Bronchus fibroblast of lung (primary cell): Measurements from ENCODE around the genes RPS6KA3, SMPX, PTCHD1 and SUPT20HL1.

- RAMPAGE, long total RNA = no peak
Measured at GRCh38 chrX:19883934-19884682, 3.3 kb downstream of the SH3KBP1 start.

GRCh38 chrX:20234605-20235367, 31.9 kb downstream of the RPS6KA3 start:
- RAMPAGE, long total RNA = no peak

- RAMPAGE, long total RNA = no peak
Measured at GRCh38 chrX:20251101-20251476, 15.6 kb downstream of the RPS6KA3 start.

DNA sequence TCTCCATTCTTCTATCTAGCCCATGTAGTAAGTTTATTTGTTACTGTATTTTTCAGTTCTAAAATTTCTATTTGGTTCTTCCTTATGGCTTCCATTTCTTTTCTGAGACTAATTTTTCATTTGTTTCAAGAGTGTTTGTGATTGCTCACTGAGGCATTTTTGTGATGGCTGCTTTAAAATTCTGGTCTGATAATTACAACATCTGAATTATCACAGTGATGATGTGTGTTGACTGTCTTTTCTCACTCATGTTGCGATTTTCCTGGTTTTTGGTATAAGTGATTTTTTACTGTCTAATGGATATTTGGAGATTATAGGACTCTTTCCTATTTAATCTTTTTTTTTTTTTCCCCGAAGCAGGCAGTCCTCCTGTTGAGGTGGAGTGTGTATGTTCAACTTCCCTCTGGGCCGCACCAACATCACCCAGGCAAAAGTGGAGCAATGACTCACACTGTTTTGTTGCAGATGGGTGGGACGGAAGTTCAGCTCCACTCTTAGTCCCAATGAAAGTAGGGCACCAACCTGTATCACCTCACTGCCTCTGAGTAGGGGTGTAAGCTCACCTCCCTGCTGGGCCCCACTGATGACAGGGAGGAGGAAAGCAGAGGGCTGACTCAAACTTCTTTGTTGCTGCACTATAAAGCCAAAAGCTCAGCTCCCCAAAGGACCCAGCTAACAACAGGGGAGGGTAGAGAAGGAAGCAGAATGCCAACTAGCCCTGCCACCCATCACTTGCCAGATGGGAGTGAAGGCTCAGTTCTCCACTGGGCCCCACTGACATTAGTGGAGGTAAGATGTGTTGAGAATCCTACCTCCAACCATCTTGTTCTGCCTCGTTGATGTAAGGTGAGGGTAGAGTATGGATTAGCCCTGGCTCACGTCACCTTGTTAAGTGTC, 14.4 kb downstream of the RPS6KA3 start:
- RAMPAGE, long total RNA = no peak

- RAMPAGE, long total RNA = start-site peak on the minus strand at chrX:20267069-20267152, 21 and 20 reads in 2 replicates
Measured at GRCh38 chrX:20266370-20267330, at the start of gene RPS6KA3. Gene RPS6KA3, minus strand, starts transcription at chrX:20266909.

GRCh38 chrX:21177928-21178435, 196.2 kb upstream of the CNKSR2 start:
- RAMPAGE, long total RNA = no peak

DNA sequence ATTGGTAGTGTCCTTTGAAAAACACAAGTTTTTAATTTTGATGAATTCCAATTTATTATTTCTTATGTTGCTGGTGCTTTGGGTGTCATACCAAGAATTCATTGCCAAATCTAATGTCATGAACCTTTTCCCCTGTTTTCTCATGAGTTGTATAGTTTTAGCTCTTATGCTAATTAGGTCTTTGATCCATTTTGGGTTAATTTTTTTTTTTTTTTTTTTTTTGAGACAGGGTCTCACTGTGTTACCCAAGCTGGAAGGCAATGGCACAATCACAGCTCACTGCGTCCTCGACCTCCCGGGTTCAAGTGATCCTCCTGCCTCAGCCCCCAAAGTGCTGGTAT, 10.8 kb upstream of the KLHL34 start:
- RAMPAGE, long total RNA = no peak

DNA sequence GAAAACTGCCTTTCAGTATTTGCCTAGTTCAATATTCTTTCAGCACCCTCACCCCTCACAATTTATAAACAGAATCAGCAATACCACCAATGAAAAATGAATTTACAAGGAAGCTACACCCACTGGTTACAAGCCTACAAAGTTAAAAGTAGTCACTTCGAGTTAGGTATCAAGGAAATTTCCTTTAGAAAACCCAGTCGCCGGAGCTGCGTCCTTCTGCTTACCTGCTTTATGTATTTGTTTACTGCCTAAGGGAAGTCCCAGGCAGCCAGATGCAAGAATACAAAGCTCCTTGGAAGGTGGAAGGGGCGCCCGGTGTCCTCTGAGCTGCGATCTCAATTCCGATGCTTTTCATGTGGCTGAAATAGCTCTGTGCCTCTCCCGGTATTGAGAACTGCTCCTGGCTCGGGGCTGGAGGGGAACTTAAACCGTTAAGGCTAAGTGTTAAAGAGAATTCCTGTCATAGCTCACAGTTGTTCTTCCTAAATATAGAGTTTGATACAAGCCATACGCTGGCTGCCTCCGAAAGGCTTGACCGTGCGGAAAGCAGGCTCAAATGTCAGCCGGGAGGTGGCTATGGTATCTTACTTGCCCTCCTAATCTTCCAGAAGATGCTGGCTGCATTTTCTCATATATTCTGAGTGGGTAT, at the start of gene SMPX:
Gene SMPX, minus strand, starts transcription at position 399 of the 649 bp plus-strand sequence.
- RAMPAGE, long total RNA = no peak

DNA sequence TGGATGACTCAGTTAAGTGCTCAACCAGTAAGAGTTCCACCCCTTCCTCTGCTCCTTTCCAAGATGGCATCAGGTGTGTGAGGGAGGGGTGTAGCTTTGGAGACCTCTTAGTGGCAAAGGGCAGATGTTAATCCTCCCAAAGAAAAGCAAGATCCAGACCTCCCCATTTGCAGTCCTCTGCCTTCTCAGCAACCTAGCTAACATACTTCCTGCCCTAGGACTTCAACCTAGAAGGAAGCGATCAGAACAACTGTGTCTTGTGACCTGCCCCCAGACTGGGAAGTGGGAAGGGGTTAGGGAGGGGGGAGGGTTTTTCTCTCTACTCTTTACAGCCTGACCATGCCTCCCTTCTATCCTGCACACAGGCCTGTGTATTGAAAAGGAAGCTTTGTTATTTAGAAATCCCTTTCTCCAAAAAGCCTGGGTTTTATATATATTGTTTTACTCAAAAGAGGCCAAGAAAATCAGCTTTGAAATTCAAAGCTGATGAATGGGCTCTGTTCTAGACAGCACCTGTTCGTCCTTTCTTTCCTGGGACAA, 35.3 kb upstream of the SMS start:
- RAMPAGE, long total RNA = no peak

DNA sequence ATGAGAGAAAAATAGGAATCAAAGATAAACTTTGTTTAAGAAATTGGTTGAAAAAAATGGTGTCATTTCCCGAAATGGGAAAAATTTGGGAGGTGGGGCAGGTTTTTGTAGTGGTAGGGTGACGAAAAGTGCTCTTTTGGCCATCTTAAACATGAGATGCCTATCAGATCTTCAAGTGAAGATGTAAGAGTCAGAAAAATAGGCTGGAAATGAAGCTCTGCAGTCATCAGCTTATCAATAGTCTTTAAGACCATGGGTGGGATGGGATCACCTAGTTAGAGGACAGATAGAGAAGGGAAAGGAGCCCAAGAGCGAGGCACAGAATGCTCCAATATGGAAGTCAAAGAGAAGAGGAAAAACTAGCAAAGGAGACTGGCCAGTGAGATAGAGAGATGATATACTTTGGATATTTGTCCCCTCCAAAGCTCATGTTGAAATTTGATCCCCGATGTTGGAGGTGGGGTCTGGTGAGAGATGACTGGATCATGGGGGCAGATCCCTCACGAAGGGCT, 143.1 kb downstream of the CBLL2 start:
- RAMPAGE, long total RNA = no peak

GRCh38 chrX:23228916-23229471, 105.7 kb upstream of the PTCHD1 start:
- RAMPAGE, long total RNA = no peak

DNA sequence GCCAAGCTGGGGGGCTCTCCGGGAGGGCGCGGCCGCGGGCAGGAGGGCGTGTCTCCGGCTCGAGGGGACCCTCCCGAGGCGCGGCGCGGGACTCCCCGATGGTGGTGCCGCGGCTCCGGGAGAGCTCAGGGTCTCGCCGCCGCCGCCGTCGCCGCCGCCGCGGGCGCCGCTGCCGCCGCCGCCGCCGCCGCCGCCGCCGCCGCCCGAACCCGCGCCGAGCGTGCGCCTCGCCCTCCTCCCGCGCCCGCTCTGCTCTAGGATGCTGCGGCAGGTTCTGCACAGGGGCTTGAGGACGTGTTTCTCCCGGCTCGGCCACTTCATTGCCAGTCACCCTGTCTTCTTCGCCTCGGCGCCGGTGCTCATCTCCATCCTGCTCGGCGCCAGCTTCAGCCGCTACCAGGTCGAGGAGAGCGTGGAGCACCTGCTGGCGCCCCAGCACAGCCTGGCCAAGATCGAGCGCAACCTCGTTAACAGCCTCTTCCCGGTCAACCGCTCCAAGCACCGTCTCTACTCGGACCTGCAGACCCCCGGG, at the start of gene PTCHD1:
Gene PTCHD1, plus strand, starts transcription at position 233 of the 532 bp plus-strand sequence.
- RAMPAGE, long total RNA = no peak

GRCh38 chrX:23783648-23784244, 773 bp downstream of the SAT1 start:
- RAMPAGE, long total RNA = no peak

DNA sequence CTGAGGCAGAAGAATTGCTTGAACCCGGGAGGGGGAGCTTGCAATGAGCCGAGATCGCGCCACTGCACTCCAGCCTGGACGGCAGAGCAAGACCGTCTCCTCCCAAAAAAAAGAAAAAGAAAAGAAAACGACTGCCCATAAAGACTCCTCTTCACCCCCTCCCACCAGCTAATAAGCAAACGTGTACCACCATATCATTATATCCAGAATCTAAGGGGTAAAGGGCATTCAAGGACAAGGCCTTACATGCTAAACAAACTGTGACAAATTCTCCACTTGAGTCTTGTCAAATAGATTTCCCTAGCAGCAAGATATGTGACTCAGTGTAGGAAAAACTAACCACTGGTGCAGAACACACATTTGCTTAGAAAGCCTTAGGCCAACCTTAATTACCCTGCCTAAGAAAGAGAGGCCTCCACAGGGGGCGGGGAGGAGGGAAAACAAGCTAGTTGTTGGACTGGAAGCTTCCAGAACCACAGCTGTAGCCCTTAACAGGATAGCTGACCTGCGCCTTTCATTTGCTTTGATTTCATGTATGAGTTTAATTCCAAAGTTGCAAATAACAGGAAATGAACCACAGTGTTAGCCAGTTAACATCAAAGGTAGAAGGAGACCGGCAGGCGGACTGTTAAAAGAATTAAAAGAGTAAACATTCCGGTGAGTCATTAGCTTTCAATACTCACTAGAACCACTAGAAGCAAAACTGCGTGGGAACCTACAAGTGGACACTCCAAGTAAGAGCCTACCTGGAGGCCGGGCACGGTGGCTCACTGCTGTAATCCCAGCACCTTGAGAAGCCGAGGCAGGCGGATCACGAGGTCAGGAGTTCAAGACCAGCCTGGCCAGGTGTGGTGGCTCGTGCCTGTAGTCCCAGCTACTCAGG, 24.3 kb downstream of the SAT1 start:
- RAMPAGE, long total RNA = no peak

- RAMPAGE, long total RNA = no peak
Measured at GRCh38 chrX:23839224-23839382, 56.1 kb downstream of the SAT1 start.

- RAMPAGE, long total RNA = no peak
Measured at GRCh38 chrX:23844733-23845203, 61.8 kb downstream of the SAT1 start.

DNA sequence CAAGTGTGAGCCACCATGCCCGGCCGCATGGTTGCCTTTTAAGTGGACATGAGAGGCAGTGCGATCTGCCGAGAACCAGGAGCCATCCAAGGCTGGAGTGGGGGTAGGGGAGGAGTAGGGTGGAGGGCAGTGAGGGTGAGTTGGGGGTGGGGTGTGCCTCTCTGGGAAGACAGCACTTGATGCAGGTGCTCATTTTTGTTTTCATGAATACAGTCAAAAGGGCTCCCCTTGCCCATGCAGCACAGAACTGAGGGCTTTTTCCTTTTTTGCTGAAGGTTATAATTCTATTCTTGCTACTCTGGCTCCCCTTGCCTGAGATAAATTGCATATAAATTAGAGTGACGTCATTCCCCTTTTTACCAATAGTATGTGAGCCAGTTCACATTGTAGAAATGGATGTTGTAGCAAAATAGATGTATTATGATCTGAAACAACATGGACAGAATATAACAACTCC, 28.3 kb downstream of the CXorf58 start:
- RAMPAGE, long total RNA = no peak

- RAMPAGE, long total RNA = no peak
Measured at GRCh38 chrX:24150828-24152062, 1.7 kb downstream of the ZFX start.

- RAMPAGE, long total RNA = no peak
Measured at GRCh38 chrX:24190400-24191028, 41.0 kb downstream of the ZFX start.

GRCh38 chrX:24360324-24360923, at the start of gene SUPT20HL1:
Gene SUPT20HL1, plus strand, starts transcription at chrX:24360639.
- RAMPAGE, long total RNA = no peak